Hair follicle dermal papilla cell (primary cell): ENCODE measurements around a stretch of chr16.

DNA sequence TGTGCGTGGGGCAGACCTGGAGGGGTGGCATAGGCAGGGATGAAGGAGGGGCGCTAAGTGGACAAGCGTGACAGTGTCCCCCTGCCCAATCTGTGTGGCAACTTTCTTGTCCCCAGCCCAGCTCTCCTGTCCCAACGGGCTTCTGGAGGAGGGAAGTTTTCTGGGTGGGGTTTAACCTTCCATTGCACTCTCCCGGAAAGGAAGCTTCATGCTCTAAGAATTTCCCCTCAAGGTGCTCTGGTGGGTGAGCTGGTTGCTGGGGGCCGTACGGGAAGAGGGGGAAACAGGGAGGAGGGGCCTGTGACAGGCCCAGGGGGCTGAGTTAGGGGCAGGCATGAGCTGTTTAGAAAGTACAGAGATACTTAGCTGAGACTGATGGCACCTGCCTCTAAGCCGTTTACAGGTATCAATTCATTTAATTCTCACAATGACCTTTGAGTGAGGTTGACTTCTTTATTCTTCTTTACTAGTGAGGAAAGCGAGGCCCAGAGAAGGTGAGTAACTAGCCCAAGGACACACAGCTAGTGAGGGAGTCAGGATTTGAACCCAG is 18.7 kb downstream of the ADGRG1 start:
- CAGE, long polyA plus RNA, result no peak

DNA sequence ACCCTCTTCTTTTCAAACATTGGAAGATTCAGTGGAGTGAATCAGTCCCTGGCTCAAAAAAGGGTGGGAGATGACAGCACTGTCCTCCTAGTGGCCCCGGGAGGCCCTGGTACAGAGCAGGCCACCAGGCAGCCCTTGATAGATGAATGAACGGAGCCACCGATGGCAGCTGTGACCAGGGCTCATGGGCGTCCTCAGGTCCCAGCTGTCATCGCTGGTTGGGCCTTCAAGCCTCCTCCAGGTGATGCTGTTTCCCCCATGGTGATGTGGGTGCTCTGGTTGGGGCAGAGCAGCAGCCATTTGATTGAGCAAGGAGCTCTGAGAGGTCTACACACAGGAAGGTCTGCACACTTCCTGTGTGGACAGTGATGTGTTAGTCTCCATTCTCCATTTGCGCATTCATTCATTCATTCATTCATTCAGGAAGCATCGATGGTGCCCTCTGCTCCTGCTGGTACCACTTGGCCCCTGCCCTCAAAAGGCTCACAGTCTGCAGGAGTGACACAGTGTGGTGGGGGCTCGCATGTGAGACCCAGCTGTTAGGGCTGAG is 1.3 kb downstream of the ADGRG3 start:
- CAGE, long polyA plus RNA, result no peak

GRCh38 chr16:57758417-57759030 is 23.0 kb downstream of the KATNB1 start:
- CAGE, long polyA plus RNA, result no peak

DNA sequence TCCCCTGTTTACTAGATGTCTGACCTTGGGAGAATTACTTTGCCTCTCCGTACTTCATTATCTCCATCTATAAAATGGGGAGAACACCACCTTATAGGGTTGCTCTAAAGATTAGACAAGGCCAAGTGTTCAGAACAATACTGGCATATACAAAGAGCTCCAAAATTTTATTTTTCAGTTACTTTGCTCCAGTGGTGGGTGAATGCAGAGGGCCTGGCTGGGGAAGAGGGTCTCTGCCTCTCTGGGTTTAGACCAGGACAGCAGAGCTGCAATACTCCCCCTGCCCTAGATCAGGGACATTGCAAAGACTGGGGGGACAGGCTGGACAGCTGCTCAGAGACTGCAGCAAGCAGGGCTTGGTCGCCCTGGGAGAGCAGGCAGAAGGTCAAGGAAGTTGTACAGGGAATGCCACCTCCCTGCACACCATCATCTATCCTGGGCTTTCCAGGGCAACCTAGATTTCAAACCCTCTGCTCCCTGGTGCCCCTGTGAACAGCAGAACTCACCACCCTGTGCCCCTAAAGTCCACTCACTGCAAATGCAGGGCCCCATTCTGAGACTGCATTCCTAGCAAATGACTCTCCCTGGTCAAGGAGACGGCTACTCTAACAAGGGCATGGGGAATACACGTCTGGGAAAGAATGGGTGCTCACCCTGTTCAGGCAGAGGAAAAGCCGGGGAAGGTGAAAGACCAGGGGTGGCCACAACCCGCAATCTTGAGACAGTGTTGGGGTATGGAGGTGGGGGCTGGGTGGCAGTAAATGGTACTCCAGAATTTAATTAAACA is 1.2 kb downstream of the KIFC3 start:
- CAGE, long polyA plus RNA, result no peak

DNA sequence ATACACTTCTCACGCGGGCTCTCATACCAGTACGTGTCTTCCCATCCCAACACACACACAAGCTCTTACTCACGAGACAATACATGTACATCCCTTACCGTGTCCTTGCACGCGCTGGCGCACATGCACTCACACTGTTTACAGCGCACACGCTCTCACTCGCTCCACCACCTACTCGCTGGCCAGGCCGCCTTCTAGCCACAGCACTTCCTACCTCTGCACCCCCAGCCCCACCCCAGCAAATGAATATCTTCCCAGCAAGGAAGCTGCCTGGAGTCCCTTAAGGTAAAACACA is 544 bp upstream of the KIFC3 start:
- CAGE, long polyA plus RNA, result no peak

GRCh38 chr16:57824665-57825080 is 22.4 kb upstream of the KIFC3 start:
- CAGE, long polyA plus RNA, result no peak

DNA sequence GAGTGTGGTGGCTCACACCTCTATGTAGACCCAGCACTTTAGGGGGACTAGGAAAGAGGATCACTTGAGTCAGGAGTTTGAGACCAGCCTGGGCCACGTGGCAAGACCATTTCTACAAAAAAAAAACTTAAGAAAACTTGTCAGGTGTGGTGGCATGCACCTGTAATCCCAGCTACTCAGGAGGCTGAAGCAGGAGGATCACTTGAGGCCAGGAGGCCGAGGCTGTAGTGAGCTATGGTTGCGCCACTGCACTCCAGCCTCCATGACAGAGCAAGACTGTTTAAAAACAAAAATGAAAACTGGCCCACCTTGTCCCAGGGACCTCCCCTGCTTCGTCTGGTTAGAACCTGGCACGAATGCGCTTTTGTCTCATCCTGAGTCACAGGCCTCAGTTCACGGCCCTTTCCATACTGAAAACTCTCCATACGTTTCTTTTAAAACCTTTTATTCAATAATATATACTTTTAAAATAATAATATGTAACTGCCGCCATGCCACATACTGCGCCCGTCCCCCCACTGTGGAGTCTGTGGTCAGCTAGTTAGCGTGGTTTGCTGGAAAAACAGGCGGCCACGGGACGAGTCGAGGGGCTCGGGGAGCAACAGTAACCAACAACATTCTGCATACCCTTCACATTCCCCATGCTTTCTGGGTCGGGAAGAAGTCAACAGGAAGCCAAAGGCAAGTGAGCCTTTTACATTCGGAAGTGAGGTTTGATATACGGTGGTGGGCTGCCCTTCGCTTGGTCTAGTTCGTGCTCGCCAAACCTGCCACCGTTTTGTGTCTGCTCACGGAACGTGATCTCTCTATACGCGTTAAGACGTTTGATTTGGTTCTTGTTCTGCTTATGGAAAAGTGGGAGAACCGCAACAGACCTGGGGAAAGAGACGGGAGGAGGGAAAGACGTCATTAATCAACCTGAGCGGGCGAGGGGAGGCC is 28.6 kb upstream of the CFAP20 start:
- CAGE, long polyA plus RNA, result no peak

GRCh38 chr16:58265416-58266066 is 15.8 kb downstream of the CCDC113 start:
- CAGE, long polyA plus RNA, result no peak

- CAGE, long polyA plus RNA, result no peak
Observed at GRCh38 chr16:58463914-58464514, 35.9 kb upstream of the NDRG4 start.

DNA sequence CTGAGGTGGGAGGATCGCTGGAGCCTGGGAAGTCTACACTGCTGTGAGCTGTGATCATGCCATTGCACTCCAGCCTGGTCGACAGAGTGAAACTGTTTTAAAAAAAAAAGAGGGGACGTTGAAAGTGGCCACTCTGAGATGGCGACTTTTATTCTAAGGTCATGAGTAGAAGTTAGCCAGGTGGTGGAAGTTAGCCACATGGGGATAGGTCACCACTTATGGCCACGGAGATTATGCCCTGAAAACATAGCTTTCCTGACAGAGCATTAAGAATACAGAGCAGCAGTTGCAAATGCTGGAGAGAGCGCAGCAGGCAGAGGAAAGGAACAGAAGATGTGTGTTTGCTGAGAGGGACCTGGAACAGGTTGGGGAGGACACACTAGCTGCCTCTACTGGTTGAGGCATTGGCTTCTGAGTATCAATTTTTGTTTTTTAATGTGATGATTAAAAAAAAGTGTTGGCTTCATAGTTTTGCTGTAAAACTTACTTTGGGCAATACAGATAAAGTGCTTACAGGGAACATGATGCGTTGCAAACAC is 118.3 kb upstream of the GOT2 start:
- CAGE, long polyA plus RNA, result no peak

DNA sequence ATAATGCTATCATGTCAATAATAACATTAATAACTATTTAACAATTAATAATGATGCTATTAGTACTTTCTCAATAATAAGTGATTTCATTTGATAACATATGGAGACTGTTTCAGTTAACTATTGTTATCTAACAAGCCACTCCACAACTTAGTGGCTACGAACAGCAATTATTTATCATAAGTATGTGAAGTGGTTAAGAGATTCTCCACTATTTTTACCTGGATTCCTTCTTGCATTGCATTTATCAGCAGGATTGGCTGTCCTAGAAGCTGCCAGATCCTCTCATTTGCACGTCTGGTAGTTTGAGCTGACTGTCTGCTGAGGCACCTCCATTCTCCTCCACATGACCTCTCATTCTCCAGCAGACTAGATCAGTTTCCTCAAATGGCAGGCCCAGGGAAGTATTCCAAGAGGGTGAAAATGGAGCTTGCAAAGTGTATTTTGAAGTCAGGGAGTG is 870.2 kb downstream of the CDH11 start:
- CAGE, long polyA plus RNA, result no peak

- CAGE, long polyA plus RNA, result no peak
Observed at GRCh38 chr16:65070743-65071296, 51.0 kb downstream of the CDH11 start.

GRCh38 chr16:65121596-65121765 is 382 bp downstream of the CDH11 start:
- CAGE, long polyA plus RNA, result no peak

GRCh38 chr16:65187951-65188265 is 66.0 kb upstream of the CDH11 start:
- CAGE, long polyA plus RNA, result no peak

DNA sequence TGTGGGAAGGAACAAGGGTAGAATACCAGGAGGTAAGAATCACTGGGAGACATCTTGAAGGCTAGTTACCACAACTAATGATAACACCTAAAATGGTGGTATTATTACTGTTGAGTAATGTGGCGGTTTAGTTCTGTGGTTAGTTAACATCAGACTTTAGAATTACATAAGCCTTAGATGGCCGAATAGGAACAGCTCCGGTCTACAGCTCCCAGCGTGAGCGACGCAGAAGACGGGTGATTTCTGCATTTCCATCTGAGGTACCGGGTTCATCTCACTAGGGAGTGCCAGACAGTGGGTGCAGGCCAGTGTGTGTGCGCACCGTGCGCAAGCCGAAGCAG is 567.9 kb upstream of the CDH11 start:
- CAGE, long polyA plus RNA, result no peak

DNA sequence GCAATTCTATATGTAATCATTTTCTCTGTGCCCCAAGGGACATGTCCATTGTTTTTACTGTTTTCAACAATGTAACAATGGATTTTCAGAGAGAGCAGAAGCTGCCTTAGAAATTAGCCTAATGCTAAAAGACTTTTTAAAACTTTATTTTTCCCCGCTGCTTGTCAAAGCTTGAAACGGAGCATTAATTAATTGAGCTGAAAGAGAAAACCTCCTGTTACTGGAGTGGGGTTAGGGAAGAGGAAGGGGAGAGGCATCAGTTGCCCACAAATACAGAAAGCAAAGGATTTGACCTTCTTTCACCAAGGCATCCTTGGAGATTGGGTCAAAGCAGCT is 26.9 kb upstream of the BEAN1 start:
- CAGE, long polyA plus RNA, result no peak

DNA sequence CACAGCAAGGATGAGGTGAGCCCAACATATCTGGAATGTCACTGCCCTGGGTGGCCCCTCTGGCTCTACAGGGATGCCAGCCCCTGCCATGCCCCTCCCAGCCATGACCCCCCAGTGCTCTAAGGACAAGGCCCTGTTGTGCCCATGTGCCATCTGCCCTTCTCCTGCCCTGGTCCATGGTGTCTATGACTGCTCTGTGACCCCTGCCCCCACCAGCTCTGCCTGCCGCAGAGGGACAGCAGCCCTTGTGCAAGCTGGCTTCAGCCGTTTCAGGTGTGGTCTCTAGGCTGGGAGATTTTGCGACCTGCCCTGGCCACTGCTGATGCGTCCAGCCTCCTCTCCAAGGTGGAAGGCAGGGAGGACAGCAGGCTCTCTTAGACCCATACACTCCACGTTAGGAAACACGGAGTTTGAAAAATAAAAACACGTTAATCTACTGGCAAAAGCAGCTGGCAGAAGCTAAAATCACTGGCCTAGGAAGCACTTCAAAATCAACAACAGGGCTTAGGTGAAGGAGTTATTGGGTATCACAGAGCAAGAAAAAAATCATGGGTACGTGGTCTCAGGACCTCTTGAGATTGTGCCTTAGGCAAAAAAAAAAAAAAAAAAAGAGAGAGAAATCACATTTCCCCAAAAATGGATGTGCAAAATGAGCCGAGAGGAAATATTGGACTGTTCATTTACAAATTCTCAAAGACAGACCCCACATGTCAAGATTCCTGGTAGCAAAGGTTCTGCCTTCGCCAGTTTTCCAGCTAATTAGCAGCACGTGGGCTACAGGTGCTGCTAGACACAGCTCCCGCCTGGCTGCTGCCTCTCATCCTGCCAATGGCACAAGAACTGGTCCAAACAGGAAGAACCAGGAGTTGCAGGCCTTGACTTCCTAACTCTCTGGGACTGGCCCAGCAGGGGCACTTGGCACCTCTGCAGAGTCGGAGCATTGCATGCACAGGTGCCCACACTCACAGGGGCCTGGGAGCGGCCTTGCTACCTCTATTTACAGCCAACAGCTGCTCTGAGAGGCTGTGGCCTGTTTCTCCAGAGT is 40.0 kb downstream of the TK2 start:
- CAGE, long polyA plus RNA, result no peak

GRCh38 chr16:66510868-66511667 is 38.9 kb downstream of the TK2 start:
- CAGE, long polyA plus RNA, result no peak

GRCh38 chr16:66520320-66521180 is 29.4 kb downstream of the TK2 start:
- CAGE, long polyA plus RNA, result no peak

- CAGE, long polyA plus RNA, result no peak
Observed at GRCh38 chr16:66531238-66531623, 18.7 kb downstream of the TK2 start.